Aortic smooth muscle cell (primary cell): ENCODE measurements around the genes IL36G and STEAP3.

- RRBS: no CpG with 5 or more reads among the region's 13 CpGs
Observed at GRCh38 chr2:112540756-112541679, 1.2 kb upstream of the POLR1B start.

GRCh38 chr2:112614175-112615081 lies 30.0 kb downstream of the CHCHD5 start:
- RRBS: no CpG with 5 or more reads among the region's 18 CpGs

DNA sequence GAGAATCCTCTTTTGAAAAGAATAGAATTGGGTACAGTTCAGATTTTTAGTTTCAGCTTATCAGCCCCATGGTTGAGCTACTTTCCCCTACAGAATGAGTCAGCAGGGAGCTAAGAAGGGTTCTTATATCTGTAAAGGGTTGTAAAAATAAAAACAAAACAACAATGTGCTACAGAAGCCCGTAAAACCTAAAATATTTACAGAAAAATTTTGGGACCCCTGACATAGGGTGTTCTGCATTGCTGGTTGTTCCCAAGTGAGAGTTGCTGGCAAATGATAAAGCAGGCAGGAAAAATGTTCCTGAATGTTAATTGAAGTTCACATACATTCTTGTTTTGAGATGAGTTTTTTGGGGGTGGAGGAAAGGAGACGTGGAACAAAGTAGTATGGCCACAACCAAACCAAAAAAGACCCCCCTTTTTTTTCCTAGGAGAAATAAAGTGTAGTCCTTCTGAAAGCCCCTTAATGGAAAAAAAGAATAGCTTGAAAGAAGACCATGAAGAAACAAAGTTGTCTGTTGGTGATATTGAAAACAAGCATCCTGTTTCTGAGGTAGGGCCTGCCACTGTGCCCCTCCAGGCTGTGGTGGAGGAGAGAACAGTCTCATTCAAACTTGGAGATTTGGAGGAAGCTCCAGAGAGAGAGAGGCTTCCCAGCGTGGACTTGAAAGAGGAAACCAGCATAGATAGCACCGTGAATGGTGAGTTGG lies 12.8 kb downstream of the SLC20A1 start:
- RRBS: no CpG with 5 or more reads among the region's 4 CpGs

GRCh38 chr2:112666565-112666886 lies 20.8 kb downstream of the SLC20A1 start:
- RRBS: no CpG with 5 or more reads among the region's 4 CpGs

- RRBS: no CpG with 5 or more reads among the region's 3 CpGs
Observed at GRCh38 chr2:112782251-112782600, 2.1 kb downstream of the IL1A start.

DNA sequence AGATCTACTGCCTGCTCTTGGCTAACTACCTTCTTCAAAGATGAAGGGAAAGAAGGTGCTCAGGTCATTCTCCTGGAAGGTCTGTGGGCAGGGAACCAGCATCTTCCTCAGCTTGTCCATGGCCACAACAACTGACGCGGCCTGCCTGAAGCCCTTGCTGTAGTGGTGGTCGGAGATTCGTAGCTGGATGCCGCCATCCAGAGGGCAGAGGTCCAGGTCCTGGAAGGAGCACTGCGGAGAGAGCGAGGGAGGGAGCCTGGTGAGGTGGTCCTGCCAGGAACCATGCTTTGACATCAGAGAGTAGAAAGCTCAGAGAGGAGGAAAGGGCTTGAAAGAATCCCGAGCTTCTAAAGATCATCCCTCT lies 3.3 kb downstream of the IL1B start:
- RRBS: no CpG with 5 or more reads among the region's 8 CpGs

DNA sequence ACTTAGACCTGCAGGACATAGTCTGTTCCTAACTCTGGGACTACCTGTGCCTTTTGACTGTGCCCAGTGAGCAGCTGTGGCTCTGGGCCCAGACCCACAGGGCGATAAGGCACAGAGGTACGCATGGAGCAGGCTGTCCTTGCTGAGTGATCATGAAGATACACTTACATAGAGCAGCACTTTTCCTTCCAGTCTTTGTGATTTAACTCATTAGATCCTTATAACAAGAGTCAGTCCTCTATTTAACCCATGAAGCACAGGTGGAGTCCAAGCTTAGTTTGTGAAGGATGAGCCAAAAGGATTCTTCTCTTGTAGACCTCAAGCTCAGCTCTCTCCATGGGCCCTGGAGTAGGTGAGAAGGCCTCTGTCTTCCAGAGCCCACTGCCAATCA lies 28.6 kb downstream of the IL37 start:
- RRBS: no CpG with 5 or more reads among the region's 2 CpGs

DNA sequence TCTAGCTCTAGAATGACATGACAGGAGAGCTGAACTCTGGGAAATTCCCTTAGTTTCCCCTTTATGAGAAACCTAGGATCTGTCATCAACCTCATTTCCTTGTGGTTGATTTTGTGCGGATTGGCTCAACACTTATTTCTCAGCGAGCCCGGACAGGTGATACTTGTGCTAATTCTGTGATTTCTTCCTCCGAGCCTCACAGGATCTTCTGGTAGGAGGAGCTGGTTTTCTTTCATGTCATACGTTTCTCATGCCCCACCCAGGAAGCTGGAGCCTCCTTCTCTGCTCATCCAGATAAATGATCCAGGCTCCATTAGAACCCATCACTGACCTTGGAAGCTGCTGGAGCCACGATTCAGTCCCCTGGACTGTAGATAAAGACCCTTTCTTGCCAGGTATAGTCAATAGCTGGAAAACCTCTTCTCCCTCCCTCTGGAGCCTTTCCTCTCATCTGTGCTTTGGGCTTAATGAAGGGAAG lies at the start of gene IL36G:
IL36G (plus strand) TSS at position 323 of the 478 bp plus-strand sequence.
- RRBS: no CpG with 5 or more reads among the region's 6 CpGs

DNA sequence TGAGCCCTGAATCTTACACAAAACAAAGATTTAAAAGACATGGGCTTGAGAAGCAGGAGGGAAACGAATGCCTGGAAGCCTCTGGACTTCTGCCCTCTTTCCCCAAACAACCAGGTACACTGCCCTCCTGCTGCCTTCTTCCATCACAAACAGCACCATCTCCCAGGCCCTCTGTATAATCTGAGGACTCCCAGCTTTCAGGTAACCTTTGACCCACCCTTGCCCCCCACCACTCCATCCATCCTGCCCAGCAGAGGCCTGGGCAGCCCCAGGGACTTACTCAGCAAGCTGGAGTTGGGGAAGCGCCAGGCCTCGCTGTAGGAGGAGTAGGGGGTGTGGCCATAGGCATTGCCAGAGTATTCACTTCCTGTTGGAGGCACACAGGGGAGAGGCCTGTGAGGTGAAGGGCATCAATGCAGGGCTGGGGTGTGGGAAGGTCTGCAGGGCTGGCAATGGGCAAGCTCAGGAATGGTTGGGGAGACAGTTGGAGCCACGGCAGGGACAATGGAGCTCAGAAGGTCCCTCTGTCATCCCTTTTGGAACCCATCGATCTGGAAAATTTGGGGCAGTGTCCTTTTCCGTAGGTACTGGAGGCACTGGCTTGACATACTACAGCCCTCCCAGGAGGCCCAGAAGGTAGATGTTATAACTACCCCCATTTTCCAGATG lies 46.2 kb downstream of the PSD4 start:
- RRBS: no CpG with 5 or more reads among the region's 6 CpGs

DNA sequence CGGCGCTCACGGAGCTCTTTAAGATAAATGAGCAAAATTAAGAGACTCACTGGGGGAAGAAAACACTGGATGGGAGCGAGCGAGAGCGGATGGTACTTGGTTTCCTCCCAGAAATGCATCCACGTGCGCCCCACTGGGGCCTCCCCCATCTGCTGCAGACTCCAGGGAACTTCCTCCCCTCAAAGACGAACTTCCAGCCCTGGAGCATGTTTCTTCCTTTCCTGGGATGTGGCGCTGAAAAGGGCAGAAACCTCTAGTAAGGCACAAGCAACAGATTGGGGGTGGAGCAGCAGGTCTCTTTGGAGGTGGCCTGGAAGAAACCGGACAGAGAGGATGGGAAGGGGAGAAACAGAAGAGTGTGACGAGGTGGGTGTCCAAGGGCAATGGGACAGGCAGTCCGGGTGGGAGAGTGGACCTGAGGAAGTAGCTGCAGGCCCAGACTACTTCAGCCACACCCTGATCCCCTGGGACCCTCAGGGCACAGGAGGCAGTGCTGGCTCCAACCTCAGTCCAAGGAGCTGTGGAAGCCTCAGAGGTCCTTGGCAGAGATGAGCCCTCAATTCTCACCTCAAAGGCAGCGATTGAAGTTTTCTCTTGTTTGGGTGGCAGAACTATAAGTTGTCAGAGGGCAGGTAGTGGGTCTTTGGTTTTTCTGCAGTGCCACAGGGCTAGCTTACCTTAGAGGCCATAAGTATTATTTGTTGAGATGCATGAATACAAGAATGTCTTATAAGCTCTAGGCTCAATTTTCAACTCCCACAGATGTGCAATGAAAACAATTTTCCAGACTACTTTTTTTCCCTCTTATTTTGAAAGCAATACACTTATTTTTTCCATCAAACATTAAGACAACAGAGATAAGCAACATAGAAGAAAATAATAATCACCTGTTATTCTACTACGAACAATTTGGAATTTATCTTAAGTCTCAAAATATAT lies 46.7 kb upstream of the PAX8 start:
- RRBS: 15% methylated on average over 1 of the region's 15 CpGs

- RRBS: no CpG with 5 or more reads among the region's 7 CpGs
Observed at GRCh38 chr2:113542545-113542853, 44.0 kb downstream of the FOXD4L1 start.

DNA sequence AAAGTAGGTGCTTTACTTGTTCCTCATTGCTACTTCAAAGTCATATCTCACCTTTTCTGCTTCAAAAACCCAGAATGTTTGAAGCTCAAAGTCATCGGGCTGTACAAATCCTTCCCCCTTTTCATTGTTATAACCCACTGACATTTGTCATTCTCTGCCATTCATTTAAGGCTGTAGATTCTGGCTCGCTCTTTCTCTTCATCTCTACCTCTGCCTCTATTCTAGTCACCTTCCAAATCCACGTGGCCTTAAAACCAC lies 1119.6 kb downstream of the DPP10 start:
- RRBS: no CpG with 5 or more reads among the region's 3 CpGs

DNA sequence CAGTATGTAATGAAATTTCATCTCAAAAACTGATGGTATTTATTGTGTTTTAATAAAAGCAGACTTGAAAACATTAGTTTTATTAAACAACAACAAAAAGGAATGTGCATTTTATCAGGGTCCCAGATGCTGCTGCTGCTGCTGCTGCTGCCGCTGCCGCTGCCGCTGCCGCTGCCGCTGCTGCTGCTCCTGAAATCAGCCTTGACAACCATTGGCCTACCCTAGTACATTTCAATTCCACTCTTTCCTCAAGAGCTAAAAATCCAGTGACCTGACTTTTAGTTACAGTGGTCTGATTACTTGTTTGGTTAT lies 1597.2 kb downstream of the DPP10 start:
- RRBS: no CpG with 5 or more reads among the region's 5 CpGs

DNA sequence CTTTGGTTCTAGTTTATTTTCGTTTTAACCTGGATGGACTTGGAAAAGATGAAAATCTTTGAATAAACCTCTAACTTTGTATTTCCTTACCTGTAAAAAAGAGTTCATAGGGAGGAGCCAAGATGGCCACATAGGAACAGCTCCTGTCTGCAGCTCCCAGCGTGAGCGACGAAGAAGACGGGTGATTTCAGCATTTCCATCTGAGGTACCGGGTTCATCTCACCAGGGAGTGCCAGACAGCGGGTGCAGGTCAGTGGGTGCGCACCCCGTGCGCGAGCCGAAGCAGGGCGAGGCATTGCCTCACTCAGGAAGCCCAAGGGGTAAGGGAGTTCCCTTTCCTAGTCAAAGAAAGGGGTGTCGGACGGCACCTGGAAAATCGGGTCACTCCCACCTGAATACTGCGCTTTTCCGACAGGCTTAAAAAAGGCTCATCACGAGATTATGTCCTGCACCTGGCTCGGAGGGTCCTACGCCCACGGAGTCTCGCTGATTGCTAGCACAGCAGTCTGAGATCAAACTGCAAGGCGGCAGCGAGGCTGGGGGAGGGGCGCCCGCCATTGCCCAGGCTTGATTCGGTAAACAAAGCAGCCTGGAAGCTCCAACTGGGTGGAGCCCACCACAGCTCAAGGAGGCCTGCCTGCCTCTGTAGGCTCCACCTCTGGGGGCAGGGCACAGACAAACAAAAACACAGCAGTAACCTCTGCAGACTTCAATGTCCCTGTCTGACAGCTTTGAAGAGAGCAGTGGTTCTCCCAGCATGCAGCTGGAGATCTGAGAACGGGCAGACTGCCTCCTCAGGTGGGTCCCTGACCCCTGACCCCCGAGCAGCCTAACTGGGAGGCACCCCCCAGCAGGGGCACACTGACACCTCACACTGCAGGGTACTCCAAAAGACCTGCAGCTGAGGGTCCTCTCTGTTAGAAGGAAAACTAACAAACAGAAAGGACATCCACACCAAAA lies 191.1 kb upstream of the DDX18 start:
- RRBS: no CpG with 5 or more reads among the region's 30 CpGs

DNA sequence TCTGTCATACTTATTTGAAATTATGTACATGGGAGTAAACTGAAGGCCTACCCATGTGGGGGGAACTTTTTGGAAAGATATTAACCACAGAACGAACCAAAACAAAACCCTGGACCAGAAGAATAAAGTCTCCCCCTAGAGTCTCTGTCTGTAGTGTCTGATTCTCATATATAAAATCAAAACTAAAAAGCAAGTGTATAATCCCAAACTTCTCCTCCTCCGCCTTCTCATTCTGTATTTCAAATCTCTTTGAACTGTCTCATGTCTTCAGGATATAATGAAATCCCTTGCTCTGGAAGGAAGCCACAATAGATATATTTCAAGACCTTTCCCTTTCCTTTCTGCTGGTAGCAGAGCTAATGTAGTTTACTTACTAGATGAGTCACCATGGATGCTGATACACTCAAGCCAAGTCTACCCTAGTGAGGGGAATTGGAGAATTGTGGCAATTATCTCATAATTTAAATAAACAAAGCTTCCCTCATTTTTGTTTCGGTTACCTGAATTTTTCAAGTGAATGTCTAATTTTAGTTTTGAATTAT lies 33.5 kb upstream of the CCDC93 start:
- RRBS: no CpG with 5 or more reads among the region's 3 CpGs

DNA sequence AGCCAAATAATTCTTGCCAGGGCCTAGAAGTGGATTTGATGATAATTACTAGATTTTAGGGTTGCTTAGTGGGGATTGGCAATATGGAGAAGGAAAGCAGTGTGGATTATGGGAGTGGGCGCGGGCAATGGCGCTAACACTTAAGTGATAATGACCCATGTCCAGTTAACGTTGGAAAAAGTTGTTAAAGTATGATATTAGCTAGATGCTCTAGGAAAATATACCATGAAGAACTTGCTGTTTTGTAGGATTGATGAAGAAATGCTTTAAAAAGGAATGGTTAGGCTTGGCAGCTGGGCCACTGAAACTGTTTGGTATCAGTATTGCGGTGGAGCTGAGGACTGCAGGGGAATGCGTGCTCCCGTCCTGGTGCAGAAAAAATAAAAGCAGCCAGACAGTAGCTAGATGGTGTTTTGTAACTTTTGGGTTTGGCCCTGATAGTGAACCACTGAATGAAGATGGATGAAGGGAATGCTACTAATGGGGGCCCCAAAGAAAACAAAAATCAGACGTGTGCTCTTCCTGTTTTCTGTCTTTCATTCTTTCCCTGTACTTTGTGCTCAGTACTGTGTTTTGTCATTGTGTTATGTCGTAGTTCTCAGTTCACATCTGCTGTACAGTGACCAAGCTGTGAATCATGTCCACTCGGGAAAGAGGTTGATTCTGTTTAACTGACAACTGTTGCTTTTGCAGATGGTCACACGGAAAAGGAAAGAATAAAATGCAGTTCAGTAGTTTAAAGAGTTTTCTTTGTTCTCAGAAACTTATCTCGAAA lies 999 bp downstream of the INSIG2 start:
- RRBS: no CpG with 5 or more reads among the region's 12 CpGs

GRCh38 chr2:118989336-118989821 lies 47.4 kb downstream of the MARCO start:
- RRBS: no CpG with 5 or more reads among the region's 4 CpGs

GRCh38 chr2:119223280-119224184 lies at the start of gene STEAP3:
STEAP3 (plus strand) TSS chr2:119223834.
- RRBS: 1% methylated on average over 32 of the region's 85 CpGs

DNA sequence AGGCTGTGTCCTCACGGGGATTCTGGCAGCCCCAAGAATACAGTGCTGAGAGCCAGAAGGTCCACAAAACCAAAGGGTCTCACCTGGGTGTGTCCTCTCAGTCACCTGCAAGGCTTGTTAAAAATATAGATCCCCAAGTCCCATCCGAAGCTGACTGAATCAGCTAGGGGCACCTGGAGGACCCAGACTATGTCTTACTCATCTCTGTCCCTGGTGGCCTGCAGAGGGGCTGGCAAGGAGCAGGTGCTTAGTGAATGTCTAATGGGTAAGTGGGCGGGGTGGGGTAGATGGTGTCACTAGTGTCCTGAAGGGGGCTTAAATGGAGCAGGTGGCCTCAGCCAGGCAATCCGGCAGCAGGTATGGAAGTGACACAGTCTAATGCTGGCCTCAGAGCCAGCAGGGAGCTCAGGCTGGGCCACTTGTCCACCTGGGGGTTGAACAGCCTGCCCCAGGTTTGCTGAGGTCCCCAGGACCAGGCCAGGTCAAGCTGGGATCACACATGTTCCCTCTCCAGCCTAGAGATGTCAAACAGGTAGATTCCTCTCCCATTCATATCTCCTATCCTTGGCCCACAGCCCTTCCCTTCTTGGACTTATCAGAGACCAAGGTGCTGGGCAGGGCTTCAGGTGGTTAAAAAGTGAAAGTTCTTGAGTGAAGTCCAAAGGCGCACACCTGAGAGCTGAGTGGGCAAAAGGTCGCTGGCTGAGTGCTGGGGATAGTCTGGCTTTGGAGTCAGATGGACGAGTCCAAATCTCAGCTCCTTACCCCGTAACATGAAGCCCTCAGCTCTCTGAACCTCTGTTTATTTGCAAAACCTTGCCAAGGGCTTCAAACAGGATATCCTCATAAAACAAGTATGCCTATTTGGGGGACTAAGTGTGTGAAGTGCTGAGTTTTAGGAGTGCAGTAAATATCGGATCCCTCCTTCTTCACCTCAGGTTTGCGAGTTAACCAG lies 1.7 kb downstream of the STEAP3 start:
- RRBS: no CpG with 5 or more reads among the region's 10 CpGs

- RRBS: no CpG with 5 or more reads among the region's 7 CpGs
Observed at GRCh38 chr2:119372066-119372628, 5.4 kb downstream of the DBI start.